HEK293 (cell line): ENCODE measurements around a stretch of chr7.

DNA sequence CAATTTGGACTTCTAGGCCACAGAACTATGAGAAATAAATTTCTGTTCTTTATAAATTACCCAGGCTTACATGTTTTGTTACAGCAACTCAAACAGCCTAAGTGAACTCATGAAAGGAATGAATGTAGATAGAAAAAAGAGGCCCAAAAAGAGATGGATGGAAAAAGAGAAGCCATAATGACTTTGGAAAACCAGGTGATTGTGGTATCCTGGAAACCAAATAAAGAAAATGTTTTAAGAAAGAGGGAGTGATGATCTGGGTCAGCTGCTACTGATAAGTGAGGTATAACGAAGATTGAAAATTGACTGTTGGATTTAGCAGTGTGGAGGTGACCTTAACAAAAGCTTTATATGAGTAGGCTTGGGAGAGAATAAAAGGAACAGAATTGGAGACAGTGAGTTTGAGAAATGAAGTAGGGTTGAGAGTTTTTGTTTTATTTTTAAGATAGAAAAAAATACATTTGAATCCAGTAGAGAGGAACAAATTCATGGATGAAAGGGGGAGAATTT, 26.3 kb downstream of the RALA start:
- PRO-cap = no peak
- RRBS, 2 experiments = no CpG with 5 or more reads among the region's 1 CpG

DNA sequence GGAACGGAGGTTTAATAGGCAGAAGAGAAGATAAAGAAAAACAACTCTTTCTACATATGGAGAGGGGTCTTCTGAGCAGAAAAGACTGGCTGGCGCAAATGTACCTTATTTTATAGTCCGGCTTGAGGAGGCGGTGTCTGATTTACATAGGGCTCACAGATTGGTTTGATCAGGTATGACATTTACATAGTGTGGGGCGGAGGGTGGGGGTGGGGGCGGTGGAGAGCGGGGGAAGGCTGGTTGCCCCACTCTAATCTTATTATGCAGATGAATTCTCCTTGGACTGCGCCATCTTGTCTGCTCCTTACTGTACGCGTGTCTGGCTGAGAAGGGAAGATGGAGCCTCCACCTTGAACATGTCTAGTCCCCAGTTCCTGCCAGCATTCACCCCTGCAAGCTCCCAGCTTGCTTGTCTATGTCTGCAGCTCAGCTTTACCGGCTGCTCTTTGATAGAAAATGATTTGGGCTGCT, 98.7 kb downstream of the RALA start:
- PRO-cap = no peak
- RRBS, 2 experiments = no CpG with 5 or more reads among the region's 11 CpGs

GRCh38 chr7:39954749-39955423, 4.8 kb downstream of the CDK13 start:
- PRO-cap = no peak
- RRBS, 2 experiments = no CpG with 5 or more reads among the region's 7 CpGs

GRCh38 chr7:39977313-39978347, 27.6 kb downstream of the CDK13 start:
- PRO-cap = no peak
- RRBS, 2 experiments = no CpG with 5 or more reads among the region's 9 CpGs

DNA sequence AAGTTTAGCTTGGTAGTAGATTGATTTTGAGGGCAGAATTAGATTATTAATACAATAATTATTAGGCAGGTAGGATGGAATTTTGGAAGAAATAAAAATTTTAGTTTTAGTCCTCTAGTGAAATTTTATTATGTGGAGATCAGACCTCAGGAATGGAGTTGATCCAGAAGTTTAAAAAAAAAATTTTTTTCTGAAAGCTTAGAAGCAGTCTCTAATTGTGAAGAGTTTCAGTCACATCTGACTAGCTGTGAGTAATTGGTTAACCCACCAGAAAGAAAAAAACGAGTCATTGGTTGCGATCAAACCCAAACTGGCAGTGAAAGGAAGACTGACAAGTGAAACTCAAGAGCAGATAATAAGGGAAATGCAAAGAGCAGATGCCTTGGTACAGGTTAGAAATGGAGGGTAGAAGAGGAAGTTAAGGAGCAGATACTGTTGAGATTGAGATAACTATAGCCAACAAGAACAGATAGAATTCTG, 65.6 kb downstream of the CDK13 start:
- PRO-cap = no peak
- RRBS, 2 experiments = no CpG with 5 or more reads among the region's 2 CpGs

DNA sequence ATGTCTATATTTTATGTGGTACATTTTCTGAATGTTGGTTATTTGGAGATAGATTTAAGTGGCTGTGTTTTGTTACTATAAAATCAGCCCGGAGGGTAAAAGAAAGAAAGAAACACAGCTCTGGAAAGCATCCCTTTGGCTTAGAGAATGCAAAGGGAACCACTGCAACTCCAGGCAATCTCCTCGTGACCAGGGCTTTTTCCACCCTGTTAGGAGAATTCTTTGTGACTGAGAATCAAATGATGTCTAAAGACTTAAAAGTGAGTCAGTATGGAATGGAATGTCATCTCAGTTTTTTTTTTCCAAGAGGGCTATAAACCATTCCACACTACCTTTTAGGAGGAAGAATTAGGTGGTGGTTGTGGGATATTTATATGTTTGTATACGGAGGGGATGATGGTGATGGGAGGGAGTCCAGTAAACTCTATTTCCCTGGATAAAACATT, 334.6 kb downstream of the SUGCT start:
- PRO-cap = no peak
- RRBS, 2 experiments = no CpG with 5 or more reads among the region's 3 CpGs

- PRO-cap = no peak
Measured at GRCh38 chr7:40882290-40882753, 747.5 kb downstream of the SUGCT start.

- PRO-cap = no peak
- RRBS, 2 experiments = no CpG with 5 or more reads among the region's 10 CpGs
Measured at GRCh38 chr7:41047738-41048252, 655.1 kb downstream of the INHBA start.

- PRO-cap = no peak
- RRBS, 2 experiments = no CpG with 5 or more reads among the region's 8 CpGs
Measured at GRCh38 chr7:41698341-41699238, 4.3 kb downstream of the INHBA start.

- PRO-cap = no peak
- RRBS, 2 experiments = 94 to 96% methylated on average over 5 of the region's 15 CpGs
Measured at GRCh38 chr7:41699239-41700072, 3.4 kb downstream of the INHBA start.

- PRO-cap = no peak
- RRBS, 2 experiments = no CpG with 5 or more reads among the region's 4 CpGs
Measured at GRCh38 chr7:41835296-41835662, 132.4 kb upstream of the INHBA start.

- PRO-cap = no peak
- RRBS, 2 experiments = no CpG with 5 or more reads among the region's 8 CpGs
Measured at GRCh38 chr7:41942804-41943023, 239.8 kb upstream of the INHBA start.

GRCh38 chr7:41956354-41956645, 253.4 kb upstream of the INHBA start:
- PRO-cap = no peak
- RRBS, 2 experiments = no CpG with 5 or more reads among the region's 6 CpGs

GRCh38 chr7:42227843-42228963, 8.8 kb downstream of the GLI3 start:
- PRO-cap = no peak
- RRBS, 2 experiments = 89 to 100% methylated on average over 8 to 9 of the region's 59 CpGs

GRCh38 chr7:42231704-42232746, 5.0 kb downstream of the GLI3 start:
- PRO-cap = no peak
- RRBS, 2 experiments = no CpG with 5 or more reads among the region's 5 CpGs

- PRO-cap = no peak
- RRBS, 2 experiments = no CpG with 5 or more reads among the region's 2 CpGs
Measured at GRCh38 chr7:42240269-42240816, 3.3 kb upstream of the GLI3 start.

GRCh38 chr7:42340274-42340801, 103.3 kb upstream of the GLI3 start:
- PRO-cap = no peak
- RRBS, 2 experiments = no CpG with 5 or more reads among the region's 8 CpGs

DNA sequence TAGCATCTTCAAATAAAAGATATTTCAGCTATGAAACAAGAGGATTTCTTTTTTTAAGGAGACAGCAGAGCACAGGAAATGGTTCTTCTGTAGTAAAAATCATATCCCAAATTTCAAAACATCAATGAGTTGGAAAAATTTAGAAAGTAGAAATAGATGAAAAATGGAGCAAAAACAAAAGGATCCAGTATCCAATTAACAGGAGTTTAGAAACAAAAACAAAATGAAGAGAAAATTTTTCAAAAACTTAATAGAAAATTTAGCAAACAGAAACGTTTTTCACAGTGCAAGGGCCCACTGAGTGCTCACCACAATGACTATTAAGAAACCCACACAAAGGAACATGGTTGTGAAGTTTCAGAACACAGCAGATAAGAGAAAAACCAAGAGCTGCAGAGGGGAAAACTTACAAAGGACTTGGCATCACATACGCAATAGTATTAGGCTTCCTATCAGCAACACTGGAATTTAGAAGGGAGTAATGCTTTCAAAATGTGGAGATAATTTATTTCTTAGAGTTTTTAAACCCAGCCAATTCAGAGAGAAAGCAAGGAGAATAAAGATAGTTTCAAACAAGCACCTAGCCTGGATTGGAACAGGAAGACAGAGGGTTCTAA, 1.6 kb upstream of the C7orf25 start:
- PRO-cap = no peak
- RRBS, 2 experiments = no CpG with 5 or more reads among the region's 2 CpGs

DNA sequence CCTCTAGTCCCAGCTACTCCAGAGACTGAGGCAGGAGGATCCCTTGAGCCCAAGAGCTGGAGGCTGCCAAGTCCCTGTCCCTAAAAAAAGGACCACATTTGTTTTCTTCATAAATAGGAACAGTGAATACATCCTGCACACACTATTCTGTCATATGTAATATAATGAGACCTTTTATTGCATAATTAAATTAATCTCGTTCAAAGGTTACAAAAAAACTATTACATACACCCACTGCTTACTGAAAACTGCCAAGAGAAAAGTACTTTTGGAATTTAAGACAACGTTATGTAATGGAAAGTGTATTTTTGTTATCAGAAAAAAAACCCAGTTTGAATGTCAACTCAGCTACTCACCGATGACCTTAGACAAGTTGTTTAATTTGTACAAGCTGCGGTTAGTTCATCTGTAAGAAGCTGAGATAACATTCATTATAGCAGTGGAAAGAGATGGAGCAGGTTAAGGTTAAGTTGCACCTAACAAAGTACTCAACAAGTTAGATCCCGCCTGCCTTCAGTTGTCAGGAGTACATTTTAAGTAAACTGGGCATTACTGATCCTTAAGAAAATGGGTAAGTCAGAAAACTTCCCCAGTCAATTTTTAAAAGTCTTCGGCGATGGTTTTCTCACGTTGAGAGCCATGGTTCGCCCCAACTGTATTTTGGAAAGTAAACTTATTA, 1.1 kb downstream of the PSMA2 start:
- PRO-cap = no peak
- RRBS, 2 experiments = no CpG with 5 or more reads among the region's 9 CpGs

GRCh38 chr7:43044068-43044387, 68.4 kb upstream of the HECW1 start:
- PRO-cap = no peak